ENCODE measurements around the gene TENT2.

DNA sequence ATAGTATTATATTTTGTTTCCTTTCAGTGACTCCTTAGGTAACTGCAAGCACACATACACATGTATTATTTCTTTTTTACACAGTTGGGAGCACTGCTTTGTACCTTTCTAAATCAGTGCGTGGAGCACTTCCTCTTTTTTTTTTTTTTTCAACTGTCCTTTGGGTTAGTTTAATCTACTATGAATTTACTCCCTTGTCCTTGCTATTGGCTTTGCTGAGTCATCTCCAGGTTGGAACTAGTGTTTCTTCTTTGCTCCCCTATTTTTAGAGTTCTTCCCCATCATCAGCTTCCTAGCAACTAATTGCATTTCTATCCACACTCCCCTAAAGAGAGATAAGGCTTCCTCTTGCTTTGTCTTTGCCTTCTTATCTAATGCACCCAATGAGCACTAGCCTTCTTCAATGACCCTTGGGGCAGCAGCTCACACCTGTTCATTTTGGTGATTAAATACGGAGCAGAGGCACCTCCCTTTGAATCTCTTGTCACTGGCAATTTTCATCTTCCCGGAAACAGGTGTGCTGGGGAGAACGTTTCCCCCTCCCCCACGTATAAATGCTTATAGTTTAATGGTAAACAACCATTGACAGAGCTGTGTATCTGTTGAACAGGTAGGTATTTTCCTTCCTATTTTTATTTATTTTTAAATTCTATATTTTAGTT, 24.4 kb downstream of the S100Z start:
- RRBS, 2 experiments: no CpG with 5 or more reads among the region's 5 CpGs

DNA sequence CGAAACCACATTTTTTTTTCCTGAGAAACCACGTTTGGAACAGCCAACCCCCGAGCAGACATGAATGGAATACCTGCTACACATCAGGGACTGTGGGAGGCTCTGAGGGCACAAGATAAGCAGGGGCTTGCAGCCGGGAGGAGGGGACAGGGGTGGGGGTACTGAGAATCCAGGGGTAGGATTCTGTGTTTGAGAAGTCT, 133.2 kb downstream of the WDR41 start:
- RRBS, 2 experiments: no CpG with 5 or more reads among the region's 4 CpGs

GRCh38 chr5:77629849-77630482, 8.5 kb downstream of the OTP start:
- RRBS, 2 experiments: 14 to 29% methylated on average over 23 of the region's 74 CpGs

DNA sequence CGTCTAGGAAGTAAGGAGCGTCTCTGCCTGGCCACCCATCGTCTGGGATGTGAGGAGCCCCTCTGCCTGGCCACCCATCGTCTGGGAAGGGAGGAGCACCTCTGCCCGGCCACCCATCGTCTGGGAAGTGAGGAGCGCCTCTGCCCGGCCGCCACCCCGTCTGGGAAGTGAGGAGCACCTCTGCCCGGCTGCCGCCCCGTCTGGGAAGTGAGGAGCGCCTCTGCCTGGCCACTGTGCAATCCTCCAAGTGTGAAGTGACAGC, 15.4 kb downstream of the TBCA start:
- RRBS, 2 experiments: no CpG with 5 or more reads among the region's 14 CpGs

GRCh38 chr5:77844060-77844380, 67.9 kb upstream of the TBCA start:
- RRBS, 2 experiments: no CpG with 5 or more reads among the region's 15 CpGs

- RRBS, 2 experiments: no CpG with 5 or more reads among the region's 3 CpGs
These were observed 7.0 kb upstream of the SCAMP1 start for GRCh38 chr5:78353479-78353704.

- RRBS, 2 experiments: no CpG with 5 or more reads among the region's 5 CpGs
These were observed 53.5 kb downstream of the LHFPL2 start for GRCh38 chr5:78595018-78595507.

DNA sequence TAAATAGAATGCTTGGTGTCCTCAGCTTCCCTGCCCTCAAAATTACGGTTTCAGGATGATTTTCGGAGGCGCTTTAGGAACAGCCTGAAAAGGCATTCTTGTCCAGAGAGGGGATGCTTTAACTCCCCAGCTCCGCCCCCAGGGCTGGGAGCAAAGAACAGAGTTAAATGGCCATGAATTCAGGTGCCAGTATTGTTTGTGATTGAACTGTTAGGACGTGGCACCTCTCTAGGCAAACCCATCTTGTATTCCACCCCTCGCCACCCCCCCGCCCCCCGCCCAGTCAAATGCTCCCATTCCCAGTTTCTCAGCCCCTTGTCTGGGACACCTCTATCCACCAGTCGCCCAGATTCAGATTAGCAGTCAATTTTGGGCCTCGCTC, 874 bp upstream of the LHFPL2 start:
- RRBS, 2 experiments: no CpG with 5 or more reads among the region's 10 CpGs

DNA sequence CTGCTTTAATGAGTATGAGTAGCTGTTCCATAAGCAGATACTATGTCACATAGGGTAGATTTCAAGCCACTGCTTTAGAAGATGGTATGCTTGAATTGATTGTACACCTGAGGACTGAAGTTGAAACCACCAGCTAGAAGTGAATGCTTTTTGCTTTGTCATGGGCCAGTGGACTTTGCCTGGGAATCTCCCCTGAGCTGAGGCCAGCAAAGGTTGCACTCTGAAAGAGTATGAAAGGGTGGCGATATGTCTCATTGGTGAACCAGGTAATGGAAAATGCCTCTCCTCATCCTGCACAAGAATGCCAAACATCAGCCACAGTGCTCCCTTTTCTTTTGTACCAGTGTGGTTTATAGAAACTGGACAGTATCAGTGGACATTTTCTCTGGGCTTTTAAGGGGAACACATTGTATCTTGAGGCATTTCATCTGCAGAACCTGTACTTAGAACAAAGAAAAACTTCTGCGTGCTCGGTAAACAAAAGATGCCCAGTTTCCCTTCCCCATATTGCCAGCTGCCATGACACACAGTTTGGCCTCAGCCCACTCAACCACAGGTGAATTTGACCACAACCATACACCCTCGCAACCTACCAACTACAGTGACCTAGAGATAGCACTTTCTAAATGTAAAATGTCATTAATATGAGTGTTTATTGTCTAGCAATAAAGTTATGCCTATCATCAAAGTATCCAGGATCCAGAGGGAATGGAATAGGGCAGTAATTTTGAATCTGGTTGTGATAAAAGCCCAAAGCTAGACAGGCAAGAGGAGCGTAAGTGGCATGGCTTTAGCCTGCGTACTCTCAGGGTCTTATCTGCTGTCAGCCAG, 79.4 kb upstream of the LHFPL2 start:
- RRBS, 2 experiments: no CpG with 5 or more reads among the region's 6 CpGs

DNA sequence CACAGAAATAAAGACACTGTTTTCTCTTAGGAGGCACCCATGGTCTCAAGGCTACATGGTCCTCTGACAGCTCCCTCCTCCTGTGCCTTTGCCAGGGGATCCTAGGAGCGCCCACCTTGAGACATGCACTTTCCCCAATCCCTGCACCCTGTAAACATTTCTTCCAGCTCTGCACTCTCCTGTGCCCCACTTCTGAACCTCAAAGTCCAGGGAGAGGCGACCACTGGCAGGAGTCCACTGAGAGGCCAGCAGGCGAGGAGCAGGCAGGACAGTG, 10.2 kb downstream of the ARSB start:
- RRBS, 2 experiments: no CpG with 5 or more reads among the region's 3 CpGs

GRCh38 chr5:79069804-79070622, 446 bp downstream of the BHMT2 start:
- RRBS, 2 experiments: 77 to 81% methylated on average over 17 of the region's 46 CpGs

DNA sequence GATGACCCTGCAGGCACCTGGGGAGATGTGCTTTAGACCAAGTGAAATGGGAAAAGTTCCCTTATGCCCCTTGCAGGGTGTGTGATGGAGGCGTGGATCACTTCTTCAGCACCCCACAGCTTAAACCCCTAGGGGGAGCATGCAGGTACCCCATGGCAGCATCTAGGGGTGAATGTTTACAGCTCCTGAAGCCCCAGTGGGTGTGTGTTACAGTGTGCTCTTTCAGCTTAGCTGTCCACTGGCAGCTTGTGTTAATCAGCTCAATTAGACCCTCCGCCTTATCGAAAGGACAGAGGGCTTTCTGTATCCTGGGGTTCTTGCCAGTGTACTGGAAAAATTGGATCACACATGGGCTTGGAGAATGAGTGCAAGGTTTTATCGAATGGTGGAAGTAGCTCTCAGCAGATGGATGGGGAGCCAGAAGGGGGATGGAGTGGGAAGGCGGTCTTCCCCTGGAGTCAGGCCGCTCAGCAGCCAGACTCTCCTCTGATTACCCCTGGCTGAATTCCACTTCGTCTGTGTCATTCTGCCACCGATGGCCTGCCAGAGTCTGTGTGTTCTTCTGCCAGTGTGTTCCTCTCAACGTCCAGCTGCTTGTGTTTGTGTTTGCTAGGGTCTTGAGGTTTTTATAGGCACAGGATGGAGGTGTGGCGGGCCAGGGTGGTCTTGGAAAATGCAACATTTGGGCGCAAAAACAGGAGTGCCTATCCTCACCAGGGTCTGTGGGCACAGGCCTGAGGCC, 6.3 kb downstream of the BHMT2 start:
- RRBS, 2 experiments: no CpG with 5 or more reads among the region's 11 CpGs

- RRBS, 2 experiments: no CpG with 5 or more reads among the region's 8 CpGs
These were observed 89.9 kb downstream of the JMY start for GRCh38 chr5:79325761-79326308.

- RRBS, 2 experiments: no CpG with 5 or more reads among the region's 6 CpGs
These were observed 1.3 kb downstream of the HOMER1 start for GRCh38 chr5:79512638-79512944.

- RRBS, 2 experiments: no CpG with 5 or more reads among the region's 6 CpGs
These were observed 291 bp upstream of the HOMER1 start for GRCh38 chr5:79514378-79514471.

DNA sequence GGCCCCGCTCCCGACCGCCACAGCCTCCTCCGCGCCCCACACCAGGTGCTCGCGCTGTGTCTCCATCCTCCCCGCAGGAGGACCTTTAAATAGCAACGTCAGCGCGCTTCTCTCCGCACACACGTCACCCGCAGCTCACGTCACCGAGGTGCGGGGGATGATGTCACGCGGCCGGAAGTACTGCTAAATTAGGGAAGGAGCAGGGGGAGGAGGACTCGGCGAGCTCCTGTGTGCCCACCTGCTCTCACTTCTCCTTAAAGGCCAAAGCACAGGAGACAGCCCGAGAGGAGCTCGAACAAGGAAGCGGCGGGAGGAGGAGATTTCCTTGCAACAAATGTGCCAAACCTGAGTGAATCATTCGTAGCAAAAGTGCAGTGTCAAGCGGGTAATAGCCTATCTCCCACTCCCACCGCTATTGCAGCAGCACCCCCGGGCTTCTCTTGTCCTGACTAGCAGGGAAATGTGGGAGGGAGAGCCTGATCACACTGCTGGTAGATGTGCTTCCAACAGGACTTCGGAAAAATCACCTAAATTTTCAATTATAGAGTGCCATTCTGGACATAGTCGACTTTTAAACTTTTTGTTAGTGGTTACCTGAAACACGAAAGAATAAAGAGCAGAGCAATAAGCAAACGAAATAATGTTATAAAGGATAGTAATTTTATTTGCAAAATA, 675 bp upstream of the HOMER1 start:
- RRBS, 2 experiments: no CpG with 5 or more reads among the region's 34 CpGs

GRCh38 chr5:79612118-79613402, at the start of gene TENT2:
TENT2 (plus strand) TSS chr5:79612441.
- RRBS, 2 experiments: under 1 to 8% methylated on average over 6 of the region's 57 CpGs

GRCh38 chr5:79754833-79755388, 65.3 kb downstream of the CMYA5 start:
- RRBS, 2 experiments: no CpG with 5 or more reads among the region's 6 CpGs

DNA sequence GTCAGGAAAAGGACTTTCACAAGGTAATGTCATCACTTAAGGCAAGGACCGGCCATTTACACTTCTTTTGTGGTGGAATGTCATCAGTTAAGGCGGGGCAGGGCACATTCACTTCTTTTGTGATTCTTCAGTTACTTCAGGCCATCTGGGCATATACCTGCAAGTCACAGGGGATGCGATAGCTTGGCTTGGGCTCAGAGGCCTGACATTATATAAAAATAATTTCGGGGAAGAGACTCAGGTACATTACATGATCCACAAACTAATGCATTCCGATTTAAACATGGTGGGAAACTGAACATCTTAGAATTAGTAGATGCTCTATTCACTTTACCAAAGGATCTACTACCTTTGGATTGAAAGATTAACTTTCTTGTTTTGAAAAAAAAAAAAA, 70.1 kb downstream of the SERINC5 start:
- RRBS, 2 experiments: no CpG with 5 or more reads among the region's 5 CpGs

All from Panc1 (cell line).